H4 (cell line): Measurements from ENCODE around the genes CST9 and PYGB.

GRCh38 chr20:23094848-23095358 lies 8.8 kb upstream of the CD93 start:
- RAMPAGE, long total RNA: no peak

DNA sequence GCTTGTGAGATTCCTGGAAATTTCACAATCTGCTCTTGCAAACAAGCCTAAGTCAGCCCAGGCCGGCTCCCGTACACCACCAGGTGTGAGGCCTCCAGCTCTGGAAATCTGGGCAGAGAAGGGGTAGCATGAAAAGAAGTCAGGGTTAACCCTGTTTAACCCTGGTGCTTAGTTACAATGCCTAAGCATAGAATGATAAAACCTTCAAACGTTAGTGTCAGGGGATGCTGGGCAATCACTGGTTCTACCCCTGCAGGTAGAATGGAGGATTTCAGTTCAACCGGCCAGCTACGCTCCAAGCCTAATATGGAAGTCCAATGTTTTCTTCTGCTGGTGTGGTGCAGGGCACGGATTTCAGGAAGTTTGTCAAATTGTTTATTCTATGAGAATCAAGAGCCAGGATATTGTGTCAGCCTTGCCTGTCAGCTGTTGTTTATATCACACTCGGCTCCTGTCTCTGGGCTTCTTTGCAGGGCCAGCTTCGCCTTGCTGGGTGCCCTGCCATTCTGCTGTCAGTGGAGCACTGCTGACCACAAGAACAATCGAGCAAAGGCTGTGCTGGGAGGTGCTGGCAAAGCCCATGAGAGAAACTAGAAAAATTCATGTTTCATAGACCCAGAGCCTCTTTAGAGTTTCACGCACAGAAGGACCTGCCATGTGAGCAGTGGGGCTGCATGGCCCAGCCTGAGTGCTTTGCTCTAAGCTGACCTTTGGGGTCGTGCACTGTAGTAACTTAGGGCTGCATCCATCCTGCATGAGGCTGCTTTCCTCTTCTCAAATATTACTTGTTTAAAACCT lies 20.3 kb upstream of the CD93 start:
- RAMPAGE, long total RNA: no peak

DNA sequence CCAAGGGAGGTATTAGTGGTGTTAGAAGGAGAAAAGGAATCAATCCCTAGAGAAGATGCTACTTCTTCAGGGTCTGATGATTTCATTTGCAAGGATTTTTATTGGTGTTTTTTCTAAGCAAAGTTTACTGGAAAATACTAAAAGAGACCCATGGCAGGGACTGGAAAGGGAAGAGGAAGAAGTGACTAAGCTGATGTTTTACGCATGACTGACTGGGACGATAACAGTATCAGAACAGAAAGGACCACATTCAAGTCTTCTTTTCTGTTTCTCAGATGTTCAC lies 18.7 kb upstream of the NXT1 start:
- RAMPAGE, long total RNA: no peak

DNA sequence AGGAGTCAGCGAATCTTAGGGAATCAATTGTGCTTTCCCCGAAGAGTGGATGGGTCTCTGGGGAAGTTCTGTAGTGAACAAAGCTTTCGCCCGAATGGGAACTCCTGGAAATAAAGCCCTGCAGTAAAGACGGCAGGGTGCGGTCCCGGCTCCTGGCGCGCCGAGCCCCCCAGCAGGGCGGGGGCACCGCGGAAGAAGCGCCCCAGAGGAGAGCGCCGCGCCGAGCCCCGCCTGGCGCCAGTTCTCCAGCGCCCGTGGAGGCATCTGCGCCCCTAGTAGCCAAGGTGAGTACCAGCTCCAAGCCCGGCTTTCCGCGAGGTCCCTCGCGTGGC lies 637 bp upstream of the GZF1 start:
- RAMPAGE, long total RNA: no peak

- RAMPAGE, long total RNA: no peak
These were observed 592 bp downstream of the GZF1 start for GRCh38 chr20:23362517-23363030.

GRCh38 chr20:23602164-23602554 lies 3.6 kb downstream of the CST9 start:
- RAMPAGE, long total RNA: no peak

- RAMPAGE, long total RNA: no peak
These were observed at the start of gene CST9 for GRCh38 chr20:23605748-23606258. Gene CST9, minus strand, starts transcription at chr20:23605917.

GRCh38 chr20:23622710-23623316 lies 14.9 kb downstream of the CST3 start:
- RAMPAGE, long total RNA: no peak

- RAMPAGE, long total RNA: no peak
These were observed 120.5 kb upstream of the GGTLC1 start for GRCh38 chr20:24108867-24109595.

- RAMPAGE, long total RNA: no peak
These were observed 79.7 kb upstream of the SYNDIG1 start for GRCh38 chr20:24389663-24390284.

GRCh38 chr20:24964257-24964860 lies 15.3 kb downstream of the CST7 start:
- RAMPAGE, long total RNA: no peak

- RAMPAGE, long total RNA: no peak
These were observed 8.6 kb downstream of the APMAP start for GRCh38 chr20:24983733-24984557.

GRCh38 chr20:25197648-25197998 lies 2.1 kb downstream of the ENTPD6 start:
- RAMPAGE, long total RNA: no peak

- RAMPAGE, long total RNA: no peak
These were observed 22.3 kb upstream of the PYGB start for GRCh38 chr20:25225525-25226098.

DNA sequence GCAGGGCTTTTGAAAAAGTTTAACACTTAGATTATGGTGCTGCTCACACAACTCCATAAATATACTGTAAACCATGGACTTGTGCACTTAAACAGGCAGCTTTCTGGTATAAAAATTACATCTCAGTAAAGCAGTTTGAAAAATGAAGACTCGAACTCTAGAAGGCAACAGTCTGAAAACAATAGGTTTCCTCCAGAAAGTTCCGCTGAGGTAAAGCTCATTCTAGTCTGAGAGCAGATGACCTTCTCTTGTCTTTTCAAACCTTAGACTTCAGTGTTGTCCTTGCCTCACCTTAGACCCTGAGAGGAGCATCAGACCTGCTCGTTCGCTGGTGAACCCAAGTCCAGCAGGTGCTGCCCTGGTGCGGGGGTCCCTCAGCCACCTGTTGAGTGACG lies 14.8 kb upstream of the PYGB start:
- RAMPAGE, long total RNA: no peak

DNA sequence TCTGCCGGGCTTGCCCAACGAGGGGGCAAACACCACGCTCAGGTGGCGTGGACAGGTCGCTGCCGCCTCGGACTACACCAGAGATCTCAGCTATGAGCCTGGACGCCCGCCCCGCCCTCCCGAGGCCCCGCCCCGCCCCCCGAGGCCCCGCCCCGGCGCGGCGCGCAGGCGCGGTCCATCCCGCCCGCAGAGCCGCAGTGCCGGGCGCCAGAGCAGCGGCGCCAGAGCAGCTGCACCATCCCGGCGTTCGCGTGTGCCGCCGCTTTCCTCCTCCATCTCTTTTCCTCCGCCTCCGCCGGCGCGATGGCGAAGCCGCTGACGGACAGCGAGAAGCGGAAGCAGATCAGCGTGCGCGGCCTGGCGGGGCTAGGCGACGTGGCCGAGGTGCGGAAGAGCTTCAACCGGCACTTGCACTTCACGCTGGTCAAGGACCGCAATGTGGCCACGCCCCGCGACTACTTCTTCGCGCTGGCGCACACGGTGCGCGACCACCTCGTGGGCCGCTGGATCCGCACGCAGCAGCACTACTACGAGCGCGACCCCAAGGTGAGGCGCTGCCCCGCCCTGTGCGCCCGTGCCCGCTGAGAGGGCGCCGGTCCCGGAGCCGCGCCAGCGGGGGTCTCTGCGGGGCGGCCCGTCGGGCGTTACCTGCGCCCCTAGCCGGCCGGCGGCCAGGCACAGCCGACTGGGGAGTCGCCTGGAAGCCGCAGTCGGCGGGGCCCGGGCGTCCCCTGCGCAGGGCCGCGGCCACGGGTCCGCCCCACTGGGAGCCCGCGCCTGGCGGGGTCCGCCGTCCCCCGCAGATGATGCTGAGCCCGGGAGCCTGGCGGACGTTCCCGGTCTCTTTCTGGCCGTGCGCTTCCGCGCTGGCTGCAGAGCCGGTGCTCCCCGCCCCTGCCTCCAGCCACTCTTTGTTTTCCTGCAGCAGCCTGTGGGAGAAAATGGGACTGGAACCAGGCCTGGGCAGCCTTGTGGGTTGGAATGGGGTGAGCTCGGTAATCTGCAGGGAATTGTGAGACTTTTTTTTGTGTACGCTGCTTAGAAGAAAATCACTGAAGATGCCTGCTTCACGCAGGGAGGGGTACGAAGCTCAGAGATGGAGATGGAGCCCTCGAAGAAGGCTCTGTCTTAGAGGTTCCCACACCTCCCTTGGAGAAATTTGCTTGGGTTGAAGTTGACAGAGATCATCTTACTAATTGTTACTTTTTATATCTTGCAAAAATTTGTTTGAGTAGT lies at the start of gene PYGB:
Gene PYGB (plus strand): TSS at position 210 of the 1,236 bp plus-strand sequence.
- RAMPAGE, long total RNA: no peak

GRCh38 chr20:25251967-25253080 lies 4.4 kb downstream of the PYGB start:
- RAMPAGE, long total RNA: no peak

GRCh38 chr20:25339611-25340144 lies 51.0 kb downstream of the ABHD12 start:
- RAMPAGE, long total RNA: no peak

GRCh38 chr20:25390943-25391415 lies 344 bp upstream of the ABHD12 start:
- RAMPAGE, long total RNA: no peak

- RAMPAGE, long total RNA: no peak
These were observed 53.8 kb downstream of the GINS1 start for GRCh38 chr20:25461258-25461678.